ENCODE measurements around the gene RBBP5.

DNA sequence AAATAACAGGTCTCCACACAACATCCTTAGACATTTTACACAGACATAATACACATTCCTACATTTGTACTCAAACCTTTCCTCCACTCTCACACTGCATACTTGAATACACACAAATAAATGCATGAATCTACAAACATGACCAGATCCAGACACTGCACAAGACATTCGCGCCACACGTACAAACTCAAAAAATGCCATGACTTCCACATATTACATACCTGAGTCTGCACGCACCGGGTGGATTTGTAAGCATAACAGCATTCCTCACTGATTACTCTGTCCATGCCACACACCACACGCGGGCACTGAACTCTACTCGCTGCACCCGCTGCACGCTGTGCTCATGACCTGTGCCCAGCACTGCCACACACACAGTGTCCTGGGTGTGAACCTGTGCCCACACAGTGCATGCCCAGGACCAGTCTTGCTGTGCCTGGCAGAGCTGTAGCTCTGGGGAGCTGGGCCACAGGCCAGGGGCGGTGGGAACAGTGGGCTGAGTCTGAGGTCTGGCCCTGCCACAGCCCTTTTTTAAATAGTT is 12.0 kb upstream of the GOLT1A start:
- PRO-cap, 2 experiments: no peak in any of the 2 experiments

DNA sequence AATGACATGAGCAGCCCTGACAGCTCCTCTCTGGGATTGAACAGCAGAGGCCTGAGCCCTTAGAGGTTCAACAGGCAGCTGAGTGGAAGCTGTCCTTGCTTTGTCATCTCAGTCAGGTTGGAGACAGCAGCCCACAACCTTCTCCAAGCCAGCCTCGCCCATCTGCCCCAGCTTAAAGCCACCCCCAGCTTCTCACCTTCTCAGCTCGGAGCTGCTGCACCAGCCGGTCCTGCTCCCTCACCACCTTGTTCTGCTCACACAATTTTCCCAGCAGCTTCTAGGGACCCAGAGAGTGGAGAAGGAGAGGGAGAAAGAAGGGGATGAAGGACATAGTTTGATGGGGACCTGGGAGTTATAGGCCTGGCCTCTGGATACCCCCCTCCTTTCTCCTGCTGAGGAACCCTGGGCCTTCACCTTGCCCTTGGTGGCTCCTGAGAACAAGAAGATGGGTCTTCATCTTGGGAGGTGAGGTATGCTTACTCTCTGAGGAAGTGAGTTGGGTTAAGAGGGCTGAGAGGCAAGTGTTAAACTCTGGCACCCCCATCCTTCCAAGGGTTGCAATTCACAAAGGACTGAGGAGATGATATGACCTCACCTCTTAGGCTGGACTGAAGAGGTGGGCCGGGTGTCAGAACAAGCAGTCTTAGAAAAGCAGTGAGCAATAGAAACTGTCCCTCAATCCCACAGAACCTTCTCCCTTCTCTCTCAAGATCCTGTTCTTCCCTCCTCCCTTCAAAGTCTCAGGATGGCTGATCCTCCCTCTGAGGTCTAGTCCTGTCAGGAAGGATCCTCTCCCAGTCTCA is 35.4 kb upstream of the GOLT1A start:
- PRO-cap, 2 experiments: no peak in any of the 2 experiments

DNA sequence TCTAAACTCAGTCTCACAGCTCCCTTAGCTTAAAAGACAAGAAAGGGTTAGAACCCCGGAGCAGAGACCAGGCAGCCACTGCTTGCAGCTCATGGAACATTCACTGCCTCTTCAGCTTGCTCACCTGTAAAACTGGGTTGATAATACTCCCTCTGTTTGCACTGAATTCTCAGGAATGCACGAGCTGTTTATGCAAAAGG is 41.0 kb upstream of the GOLT1A start:
- PRO-cap, 2 experiments: no peak in any of the 2 experiments

DNA sequence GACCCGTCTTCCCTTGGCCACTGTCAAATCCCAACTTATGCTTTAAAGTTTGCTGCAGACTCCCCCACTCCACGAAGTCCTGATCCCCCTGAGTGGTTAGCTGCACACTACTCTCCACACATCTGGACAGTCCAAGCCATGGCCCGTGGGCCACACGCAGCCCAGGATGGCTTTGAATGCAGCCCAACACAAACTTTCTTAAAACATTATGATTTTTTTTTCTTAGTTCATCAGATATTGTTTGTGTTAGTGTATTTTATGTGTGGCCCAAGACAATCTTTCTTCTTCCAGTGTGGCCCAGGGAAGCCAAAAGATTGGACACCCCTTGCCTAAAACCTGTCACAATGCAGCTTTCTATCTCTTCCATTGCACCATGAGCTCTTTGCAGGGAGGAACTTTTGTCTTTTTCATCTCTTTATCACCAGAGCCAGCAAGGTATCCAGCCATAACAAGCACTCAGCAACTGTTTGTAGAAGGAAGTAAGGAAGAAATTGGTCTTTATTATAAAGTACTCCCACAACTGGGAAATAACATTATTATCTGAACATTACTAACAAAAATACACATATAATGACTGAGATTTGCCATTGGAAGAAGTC is 57.2 kb upstream of the GOLT1A start:
- PRO-cap, 2 experiments: no peak in any of the 2 experiments

DNA sequence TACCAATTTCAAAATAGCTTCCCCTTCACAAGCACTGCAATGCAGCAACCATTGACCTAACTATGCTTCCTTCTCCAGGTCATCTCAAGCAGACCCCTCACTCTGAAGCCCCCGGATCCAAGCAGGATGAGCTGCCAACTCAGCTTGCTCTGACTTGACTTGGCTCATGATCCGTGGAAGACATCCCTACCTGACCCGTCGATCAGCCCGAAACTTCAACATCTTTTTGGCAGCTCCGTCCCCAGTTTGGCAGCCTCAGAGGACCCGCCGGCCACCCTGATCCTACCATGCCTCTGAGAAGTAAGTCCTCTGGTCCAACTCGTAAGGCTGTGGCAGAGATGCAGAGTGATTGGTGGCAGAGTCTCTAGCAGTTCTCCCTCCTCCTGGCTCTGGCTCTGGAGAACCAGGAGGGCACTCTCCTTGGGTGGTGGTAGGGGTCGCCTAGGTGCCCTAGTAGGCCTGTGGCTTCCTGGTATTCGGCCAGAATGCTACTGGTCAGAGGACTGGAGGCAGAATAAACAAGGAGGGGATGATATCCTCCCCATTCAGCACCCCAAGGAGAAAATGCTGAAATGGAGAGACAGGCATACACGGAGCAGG is 63.1 kb upstream of the GOLT1A start:
- PRO-cap, 2 experiments: no peak in any of the 2 experiments

GRCh38 chr1:204286585-204287436 is 72.9 kb downstream of the PLEKHA6 start:
- PRO-cap, 2 experiments: no peak in any of the 2 experiments

DNA sequence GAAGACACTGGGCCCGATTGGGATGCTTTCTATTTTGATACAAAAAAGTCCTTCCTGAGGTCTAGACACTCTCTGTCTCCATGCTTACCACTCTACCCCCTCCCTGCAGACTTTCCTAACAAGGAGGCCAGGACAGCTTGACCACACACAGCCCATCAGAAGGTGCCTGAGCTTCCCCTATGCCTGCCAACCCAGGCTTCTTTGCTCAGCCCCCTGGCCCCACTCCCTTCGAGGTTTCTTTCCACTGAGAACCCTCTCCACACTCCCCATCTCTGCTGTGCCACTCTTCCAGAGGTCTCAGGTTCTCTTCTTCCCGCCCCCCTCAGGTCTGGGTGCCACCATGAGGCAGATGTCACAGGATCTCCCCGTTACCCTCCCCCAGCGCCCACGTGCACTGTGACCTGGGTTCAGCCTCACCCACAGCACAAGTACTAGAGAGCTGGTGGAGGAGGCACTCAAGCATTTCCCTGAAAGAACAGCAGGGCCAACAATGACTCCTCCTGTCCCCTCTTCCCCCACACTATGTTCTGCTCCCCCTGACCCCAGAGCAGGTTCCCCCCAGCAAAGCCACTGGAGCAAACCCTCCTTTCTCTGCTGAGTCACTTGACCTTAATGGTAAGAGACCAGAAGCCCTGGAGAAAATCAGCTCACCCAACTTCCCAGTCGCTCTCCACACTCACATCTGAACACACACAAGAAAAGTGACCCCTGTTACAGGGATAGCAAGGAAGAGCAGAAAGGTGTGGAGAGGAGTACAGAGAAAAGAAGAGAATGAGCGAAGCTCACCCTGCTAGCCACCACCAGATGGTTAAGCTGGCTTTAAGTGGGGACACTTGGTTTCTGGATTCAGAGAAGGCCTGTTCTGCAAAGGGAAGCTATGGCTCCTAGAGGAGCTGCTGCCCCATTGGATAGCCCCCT is 14.3 kb downstream of the PLEKHA6 start:
- PRO-cap, 2 experiments: no peak in any of the 2 experiments

GRCh38 chr1:204433943-204434817 is 22.6 kb upstream of the PPP1R15B start:
- PRO-cap, 2 experiments: no peak in any of the 2 experiments

- PRO-cap, 2 experiments: no peak in any of the 2 experiments
Observed at GRCh38 chr1:204441342-204442159, 29.9 kb upstream of the PPP1R15B start.

GRCh38 chr1:204551593-204552048 is 35.4 kb downstream of the MDM4 start:
- PRO-cap, 2 experiments: no peak in any of the 2 experiments

DNA sequence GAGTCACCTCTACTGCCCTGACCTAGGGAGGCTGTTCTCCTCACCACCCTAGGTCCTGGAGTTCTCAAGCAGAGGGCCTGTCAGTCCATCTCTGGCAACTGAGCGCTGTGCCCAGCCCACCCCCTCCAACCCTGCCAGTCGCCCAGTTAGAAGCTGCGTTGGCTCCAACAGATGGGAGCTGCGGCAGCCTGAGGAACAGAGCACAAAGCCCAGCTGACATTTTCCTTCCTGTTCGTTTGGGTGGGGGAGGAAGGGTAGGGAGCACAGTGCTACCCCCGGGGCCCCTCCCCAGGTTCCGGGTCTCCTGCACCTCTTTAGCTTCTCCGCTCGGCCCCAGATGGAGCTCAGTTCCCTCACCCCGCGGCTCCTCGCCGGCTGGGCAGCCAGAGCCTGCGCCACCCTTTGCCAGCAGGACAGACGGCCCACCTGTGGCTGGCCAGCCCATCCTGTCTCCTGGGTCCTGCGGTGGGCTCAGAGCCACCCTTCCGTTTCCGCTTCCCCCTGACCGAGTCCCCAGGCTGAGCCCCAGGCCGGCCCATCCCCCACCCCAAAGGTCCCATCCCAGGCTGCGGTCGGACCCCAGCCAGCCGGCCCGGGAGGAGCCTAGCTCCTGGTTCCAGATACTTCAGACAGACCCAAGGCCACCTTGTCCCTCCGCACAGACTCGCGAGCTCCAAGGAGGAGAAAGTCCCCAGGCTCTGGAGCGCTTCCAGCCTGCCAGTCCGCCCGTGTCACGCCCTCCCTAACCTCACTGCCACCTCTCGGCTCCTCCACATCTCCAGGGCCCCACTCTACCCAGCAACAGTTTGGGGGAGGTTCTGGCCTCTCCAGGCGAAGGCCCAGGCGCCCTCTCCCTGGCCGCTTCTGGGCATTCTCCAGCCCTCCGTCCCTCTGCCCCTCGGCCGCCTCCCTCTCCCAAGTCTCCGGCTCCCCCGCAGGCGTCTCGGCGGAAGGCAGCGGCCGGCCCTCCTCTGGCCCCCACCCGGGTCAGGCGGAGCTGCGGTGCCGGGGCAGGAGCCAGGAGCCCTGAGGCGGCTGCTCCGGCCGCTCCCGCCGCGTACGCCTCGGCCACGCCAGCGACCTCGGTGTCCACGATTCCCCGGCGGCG is 1.0 kb downstream of the LRRN2 start:
- PRO-cap, 2 experiments: no peak in any of the 2 experiments

DNA sequence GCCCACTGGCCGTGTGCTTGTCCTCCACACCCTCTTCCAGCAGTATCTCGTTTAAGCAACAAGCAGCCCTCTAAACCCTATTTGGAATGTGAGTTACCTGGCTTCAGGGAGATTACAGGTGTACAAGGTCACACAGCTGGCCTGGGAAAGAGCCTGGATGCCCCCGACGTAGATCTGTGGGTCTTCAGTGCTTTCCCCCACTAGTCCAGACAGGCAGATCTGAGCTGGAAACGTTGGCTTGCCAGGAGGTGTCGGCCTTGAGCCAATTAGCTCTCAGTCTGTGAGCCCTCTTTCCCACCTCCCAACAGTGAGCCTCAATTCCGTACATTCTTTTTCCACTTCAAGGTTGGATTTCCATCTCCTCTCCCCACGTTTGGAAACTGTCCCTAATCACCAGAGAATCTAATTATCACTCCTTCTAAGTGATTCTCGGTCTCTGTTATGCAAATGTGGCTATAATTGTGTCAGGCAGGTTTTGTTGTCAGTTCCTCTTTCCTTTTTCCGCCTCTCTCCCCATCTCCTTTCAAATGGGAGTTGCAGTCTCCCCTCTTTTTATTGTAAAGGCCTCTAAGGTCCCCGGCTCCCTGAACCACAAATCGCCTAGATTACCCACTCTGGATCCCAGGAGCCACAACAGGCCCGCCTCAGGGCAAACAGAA is 29.3 kb upstream of the LRRN2 start:
- PRO-cap, 2 experiments: no peak in any of the 2 experiments

GRCh38 chr1:204842722-204843434 is 14.4 kb downstream of the NFASC start:
- PRO-cap, 2 experiments: peak in 2 of 2 experiments; most common plus-strand start chr1:204843194 (in 2); most common minus-strand start chr1:204843027 (in 2)

DNA sequence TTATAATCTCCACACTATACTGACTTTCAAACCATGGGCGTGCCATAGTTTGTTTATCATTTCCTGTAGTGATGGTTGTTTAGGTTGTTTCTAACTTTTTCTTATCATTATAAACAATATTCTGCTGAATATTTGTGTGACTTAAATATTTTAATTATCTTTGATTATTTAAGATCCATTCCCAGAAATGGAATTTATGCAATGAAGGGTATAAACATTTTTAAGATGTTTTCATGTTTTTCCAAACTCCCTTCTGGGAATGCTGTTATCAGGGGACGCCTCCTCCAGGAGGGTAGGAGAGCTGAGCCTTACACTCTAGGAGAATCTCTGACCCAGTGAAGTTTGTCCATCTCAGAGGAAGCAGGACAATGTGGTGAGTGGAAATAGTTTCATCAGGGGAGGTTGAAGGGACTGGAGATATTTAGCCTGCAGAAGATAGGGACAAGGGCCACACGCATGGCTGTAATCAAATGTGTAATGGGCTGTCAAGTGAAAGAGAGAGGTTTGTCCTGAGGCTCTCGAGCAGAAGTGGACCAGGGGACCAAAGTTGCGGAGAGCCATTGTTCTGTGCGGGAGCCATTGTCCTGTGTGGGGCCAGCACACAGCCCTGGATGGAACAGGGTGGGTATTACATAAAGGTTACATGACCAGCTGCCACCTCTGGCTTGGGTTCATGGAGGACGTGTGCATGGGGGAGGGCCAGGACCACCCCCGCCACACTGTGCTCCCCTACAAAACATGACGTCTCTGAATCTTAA is 41.5 kb downstream of the NFASC start:
- PRO-cap, 2 experiments: no peak in any of the 2 experiments

DNA sequence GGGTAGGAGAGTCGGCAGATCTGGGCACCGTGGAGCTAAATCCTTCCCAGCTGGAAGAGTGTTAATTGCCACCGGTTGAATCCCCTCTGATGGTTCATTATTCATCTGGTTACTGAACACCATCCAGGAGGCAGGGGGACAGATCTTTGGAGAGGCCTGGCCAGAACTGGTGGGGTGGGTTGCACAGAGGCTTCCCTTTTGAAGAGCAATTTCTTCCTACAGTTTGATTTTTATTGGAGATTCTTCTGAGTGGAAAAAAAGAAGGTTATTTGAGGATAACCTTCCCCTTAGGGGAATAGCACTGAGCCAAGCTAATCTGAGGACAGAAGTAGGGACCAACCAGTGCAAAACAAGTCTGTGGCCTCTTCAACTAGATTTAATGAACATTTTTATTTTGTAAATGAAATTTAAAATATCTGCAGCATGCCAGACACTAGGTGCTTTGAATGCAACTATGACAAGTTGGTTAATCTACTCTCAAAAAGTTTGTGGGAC is 50.4 kb downstream of the NFASC start:
- PRO-cap, 2 experiments: no peak in any of the 2 experiments

DNA sequence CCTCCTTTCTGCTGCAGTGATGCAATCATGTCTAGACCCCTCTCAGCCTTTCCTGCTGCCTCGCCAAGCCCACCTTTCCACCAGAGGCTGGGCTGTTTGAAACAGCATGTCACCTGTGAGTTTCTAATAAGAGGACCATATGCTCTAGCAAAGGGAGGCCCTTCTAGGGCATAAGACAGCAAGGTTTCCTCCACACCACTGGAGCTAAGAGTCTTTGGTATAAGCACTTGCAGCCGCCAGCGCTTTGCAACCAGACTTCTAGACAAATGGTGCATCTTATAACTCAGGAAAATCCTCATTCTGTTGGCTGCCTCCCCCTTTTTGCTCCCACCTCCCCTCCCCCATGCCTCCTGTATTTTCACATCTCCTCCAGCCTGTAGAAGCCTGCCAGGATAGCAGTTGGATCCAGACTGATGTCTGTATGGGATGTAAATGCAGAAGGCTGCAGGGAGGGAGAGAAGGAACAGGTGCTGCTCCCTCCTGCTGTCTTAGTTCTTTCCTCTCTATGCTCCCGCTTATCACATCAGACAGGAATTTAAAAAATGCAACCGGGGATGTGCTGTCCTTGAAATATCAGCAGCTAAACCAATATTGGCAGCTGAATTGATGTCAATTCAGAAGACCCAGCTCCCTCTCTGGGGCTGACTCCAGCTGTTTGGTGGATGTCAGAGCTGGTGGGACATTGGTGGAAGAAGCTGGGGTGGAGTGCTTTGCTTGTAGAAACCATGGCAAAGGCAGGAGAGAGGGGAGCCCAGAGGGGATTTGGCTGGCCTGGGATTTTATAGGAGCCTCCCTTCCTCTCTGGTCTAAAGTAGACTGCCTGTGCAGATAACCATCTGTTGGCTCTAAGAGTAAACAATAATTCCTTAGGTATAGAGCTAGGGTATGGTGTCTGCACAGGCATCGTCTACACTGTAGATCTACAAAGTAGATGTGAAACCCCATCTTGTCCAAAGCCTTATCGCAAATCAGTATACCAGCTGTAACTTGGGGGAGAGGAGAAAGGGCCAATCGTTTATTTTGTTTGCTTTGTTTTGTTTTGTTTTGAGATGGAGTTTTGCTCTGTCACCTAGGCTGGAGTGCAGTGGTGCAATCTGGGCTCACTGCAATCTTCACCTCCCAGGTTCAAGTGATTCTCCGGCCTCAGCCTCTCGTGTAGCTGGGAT is 95.8 kb downstream of the NFASC start:
- PRO-cap, 2 experiments: no peak in any of the 2 experiments

DNA sequence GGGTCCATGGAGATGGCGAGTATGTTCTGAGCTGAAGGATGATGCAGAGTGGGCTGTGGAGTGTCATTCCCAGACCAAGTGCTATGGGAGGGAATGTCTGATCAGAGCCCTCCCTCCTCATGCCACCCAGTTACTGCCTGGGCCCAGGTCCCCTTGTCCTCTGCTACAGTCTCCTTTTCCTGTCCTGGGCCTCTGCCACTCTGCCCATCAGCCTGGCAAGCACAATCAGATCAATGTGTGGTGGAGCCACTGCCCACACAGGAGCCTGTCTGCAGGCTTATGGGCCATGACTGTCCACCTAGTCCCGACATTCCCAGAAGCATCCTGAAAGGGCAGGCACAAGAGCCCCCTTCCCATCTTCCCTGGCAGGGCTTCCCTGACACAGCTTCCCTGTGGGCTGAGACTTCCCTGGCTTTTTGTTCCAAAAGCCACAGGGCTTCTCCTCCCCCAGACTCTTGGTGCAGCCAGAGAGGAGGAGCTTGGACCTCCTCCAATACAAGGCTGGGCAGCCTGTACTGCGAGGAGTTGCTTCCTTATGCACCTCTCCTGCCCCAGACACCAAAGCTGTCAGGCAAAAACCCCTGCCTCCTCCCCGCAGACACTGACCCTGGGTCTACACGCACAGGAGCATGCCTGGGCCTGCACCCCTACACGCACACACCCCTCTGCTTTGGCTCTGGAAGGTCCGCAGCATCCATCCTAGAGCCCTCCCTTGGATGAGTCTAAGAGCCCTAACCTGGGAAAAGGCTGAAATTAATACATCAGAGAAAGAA is 29.2 kb upstream of the CNTN2 start:
- PRO-cap, 2 experiments: no peak in any of the 2 experiments

DNA sequence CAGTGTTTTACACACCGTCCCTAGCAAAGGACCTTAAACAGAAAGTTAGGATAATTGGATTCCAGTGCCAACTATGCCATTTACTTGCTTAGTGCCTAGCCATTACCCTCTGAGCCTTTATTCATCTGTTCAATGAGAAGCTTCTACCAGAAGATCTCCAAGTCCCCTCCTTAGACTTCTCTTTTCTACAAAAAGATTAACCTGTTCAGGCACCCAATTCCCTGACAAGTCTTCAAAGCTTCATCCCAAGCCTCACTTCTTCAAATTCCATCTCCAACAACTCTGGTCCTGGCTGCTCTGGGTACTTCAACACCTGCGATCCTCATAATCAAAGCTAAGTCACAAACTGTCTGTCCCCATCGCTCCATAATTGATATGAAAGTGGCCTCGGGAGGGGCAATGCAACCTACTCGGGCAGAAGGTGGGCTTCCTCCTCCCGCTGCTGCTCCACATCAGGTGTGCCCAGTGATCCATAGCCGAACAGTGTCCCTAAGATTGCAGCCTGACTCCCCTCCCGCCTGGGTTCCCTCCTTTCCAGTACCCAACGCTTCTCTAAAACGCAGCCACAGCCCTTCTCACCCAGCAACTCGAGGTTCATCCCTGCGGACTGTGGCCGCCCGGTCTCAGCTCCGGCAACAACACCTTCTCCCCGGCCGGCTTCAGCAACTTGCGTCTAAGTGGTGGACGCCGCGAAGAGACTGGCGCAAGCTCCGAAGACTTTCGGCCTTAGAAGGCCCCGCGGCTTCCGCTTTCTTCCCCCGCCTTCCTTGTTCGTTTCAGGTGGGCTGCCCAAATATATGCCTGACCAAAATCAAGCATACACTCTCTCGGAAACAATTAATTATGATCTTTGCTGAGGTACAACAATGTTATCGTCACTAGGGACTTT is at the start of gene RBBP5:
RBBP5 (minus strand) TSS at position 703 of the 889 bp plus-strand sequence.
- PRO-cap, 2 experiments: peak in 2 of 2 experiments; most common minus-strand start position 700 of the sequence (in 2)

DNA sequence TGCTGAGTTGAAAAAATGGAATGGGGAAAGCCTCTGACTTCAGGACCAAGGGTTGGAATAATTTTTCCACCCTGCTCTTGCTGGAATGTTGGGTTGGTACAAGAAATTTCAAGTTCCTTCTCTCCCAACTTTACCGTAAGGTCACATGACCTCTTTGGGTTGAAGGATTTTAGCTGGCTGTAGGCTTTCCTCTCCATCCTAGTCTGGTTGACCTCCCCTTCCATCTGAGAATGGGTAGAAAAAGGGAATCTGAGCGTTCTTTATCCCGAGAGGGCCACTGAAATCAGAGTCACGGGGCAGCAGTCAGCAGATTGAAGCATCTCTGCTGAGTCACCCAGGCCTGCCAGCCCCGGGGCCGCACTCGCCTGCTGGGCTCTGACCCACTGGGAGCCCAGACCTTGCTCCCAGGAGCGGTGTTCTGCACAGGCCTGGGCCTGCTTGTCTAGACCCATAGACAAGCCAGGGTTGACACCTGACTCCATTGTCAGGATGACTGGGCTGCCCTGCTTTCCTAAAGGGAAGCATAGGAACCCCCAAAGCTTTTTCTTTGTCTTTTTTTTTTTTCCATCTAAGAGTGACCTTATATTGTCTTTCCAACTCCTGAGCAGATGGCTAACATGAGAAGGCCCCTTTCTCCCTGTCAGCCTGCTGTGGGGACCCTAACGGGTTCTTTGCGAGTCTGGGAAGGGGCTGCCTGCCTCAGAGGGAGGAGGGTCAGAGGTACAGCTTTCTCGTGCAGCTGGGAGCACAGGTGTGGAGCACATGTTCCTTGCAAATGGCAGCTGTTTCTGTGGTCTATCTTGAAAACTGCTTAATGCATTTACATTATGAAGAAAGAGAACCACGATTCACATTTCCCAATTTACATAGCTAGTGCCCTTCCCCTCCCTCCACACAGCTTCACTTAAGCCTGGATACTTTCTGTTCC is 31.2 kb downstream of the TMCC2 start:
- PRO-cap, 2 experiments: no peak in any of the 2 experiments

GRCh38 chr1:205301731-205302305 is 19.7 kb downstream of the NUAK2 start:
- PRO-cap, 2 experiments: no peak in any of the 2 experiments

Data from Colon Carcinoma Metastatic in the Lung (tissue), 2 donors.